Gallbladder (tissue), 1 donor: ENCODE results near the genes BECN1 and TMEM106A.

DNA sequence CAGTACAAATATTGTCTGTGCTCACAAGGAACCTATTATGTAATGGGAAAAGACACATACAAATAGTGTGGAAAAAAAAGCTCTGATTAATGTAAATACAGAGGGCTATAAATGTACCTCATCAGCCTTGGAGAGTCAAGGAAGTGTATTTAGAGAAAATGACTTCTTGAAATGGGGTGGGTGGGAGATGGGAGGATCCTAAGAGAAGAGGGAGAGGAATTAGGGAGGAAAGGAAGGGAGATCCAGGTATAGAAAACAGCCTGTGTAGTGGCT lies 6.5 kb downstream of the CNTD1 start:
- PRO-cap: no peak

DNA sequence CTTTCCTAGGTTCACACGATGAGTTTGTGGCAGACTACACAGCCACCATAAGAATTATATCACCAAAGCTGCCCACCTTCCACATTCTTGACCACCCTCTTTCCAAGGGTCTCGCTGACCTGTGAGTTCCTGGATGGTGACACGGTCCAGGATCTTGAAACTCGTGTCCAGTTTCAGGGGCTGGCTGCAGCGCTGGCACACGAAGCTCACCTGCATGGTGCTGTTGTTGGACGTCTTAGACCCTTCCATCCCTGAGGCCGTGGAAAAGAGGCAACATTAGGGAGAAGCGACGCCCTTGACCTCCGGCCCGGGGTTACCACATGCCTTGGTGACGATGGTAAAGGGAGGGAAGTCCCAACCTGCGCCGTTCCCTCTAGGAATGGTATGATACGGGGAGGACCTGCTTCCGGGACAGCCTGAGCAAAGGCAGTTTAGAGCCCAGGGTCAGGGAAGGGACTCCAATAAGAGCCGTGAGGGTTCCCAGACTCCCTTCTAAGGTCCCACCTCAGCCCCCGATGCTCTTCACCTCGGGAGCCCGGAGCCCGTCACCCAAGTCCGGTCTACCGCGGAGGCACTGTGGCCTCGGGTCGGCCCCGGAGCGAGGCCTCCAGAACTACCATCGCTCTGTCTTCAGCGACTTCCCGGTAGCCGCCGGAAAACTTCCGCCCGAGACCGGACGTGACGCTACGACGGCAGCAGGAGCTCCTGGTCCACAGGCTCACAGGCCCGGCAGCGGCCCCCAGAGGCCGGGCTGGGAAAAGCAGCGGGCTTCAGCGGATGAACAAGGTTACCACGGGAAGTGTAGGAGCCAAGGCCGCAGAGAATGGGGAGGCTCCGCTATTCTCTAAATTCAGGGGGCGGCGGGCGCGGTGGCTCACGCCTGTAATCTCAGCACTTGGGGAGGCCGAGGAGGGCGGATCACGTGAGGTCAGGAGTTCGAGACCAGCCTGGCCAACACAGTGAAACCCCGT lies at the start of gene BECN1:
BECN1 (minus strand) TSS at position 654 of the 971 bp plus-strand sequence.
- PRO-cap: bidirectional peak, plus-strand start at position 757 of the sequence, minus-strand start at position 626 of the sequence

DNA sequence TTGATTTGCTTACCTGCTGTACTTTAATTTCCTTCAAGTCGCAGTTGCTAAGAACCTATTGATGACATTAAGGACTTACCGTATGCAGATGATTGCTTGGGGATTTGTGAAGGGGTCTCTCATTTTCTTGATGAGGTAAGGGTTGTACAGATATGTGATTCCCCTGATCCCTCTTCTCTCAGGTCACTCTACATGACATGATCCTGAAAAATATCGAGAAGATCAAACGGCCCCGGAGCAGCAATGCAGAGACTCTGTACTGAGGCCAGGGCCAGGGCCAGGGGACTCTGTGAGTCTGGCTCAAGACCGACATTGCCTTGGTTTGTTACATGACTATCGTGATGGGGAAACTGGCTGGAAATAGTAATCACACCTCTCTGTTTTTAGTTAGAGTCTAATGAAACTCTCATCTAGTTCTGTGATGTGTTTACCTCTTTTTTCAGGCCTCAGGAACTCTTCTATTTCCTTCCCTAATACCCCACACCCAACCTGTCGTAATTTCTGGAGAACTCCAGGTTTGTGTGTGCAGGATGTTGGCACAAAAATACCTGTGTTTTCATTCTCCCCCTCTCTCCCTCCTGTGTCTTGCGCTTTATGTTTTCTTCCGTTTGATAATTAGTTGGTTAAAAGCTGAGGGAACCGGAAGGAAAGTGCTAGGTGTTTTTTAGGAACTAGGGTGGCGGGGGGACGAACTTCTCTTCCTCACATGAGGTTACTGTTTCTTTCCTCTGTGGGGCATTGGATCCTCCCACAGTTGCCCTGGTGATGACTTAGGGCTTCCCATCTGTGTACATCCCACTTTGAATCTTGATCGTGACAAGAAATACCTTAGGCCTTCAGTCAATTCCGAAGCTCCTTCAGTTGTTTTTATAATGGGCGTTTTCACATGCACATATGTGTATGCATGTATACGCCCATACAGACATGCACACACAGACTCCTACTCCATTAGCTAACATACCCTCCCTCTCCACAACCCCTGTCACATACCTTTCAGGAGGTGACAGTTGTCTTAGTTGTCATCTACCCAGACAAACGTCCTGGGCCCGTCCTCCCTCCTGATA lies 2.7 kb upstream of the AOC2 start:
- PRO-cap: no peak

DNA sequence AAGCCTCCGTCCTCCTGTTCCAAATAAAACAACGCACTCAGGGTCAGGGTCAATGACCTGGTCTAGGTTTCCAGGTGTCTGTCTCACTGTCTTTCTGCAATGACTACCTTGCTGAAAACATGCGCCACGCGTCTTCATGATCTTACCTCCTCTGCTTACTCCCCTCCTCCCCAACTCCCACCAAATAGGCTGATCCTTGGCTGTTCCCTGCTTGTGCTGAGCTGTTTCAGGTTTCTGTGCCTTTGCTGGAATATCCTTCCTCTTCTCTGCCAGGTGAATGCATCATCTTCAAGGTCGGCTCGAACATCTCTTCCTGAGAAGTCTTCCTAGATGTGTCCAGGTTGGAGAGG lies 14.8 kb downstream of the AOC3 start:
- PRO-cap: no peak

DNA sequence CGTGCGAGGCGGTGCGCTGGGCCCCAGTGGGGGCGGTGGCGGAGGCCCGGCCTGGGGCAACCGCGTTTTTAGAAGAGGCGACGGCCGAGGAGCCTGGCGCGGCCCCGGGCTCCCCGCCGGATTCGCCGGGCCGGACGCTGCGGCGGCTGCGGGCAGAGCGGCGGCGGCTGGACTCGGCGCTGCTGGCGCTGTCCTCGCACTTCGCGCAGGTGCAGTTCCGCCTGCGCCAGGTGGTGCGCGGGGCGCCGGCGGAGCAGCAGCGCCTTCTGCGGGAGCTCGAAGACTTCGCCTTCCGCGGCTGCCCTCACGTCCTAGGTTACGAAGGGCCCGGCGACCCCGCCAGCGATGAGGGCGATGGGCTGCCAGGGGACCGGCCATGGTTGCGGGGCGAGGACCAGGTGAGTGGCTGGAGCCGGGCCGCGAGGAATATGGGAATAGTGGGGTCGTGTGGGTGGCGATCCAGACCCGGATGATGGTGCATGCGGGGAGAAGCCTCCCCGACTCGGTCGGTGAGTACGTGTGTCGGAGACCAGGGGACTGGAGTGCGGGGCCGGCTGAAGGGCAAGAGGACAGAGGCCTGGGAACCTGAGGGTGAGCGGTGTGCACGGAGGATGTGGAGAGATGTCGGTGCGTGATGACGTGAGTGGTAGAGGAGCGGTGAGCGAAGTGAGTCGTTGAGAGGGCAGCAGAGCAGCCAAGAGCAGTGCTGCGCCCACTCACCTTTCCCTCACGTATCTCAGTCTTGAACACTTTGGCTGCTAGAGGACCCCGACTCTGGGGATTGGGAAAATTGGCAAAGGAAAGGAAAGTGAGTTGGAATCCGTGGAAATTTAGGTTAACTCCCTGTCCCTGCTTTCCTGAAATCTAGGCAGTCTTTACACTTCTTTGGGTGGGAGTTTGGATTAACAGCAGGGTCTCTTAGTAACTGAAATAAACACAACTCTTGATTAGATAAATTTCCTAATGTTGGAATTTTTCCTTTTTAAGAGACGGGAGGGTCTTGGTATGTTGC lies 618 bp downstream of the RUNDC1 start:
- PRO-cap: bidirectional peak, plus-strand start at position 229 of the sequence, minus-strand start at position 203 of the sequence; bidirectional peak, plus-strand start at position 688 of the sequence, minus-strand start at position 623 of the sequence

DNA sequence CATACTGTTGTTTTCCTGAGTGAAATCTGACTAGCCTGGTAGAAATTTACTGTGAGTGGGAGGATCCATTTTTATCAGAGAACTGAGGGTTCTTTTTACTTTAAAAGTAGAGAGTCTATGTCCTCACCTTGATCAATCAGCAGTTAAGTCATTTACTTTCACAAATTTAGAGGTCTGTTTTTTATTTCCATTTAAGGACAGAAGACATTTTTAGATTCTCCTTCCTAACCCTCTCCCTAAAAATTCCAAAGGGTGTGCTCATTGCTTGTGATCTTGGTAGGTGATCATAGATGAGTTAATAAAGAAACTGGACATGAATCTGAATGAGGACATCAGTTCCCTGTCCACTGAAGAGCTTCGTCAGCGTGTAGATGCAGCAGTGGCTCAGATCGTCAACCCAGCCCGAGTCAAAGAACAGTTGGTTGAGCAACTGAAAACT lies 8.7 kb downstream of the RUNDC1 start:
- PRO-cap: no peak

DNA sequence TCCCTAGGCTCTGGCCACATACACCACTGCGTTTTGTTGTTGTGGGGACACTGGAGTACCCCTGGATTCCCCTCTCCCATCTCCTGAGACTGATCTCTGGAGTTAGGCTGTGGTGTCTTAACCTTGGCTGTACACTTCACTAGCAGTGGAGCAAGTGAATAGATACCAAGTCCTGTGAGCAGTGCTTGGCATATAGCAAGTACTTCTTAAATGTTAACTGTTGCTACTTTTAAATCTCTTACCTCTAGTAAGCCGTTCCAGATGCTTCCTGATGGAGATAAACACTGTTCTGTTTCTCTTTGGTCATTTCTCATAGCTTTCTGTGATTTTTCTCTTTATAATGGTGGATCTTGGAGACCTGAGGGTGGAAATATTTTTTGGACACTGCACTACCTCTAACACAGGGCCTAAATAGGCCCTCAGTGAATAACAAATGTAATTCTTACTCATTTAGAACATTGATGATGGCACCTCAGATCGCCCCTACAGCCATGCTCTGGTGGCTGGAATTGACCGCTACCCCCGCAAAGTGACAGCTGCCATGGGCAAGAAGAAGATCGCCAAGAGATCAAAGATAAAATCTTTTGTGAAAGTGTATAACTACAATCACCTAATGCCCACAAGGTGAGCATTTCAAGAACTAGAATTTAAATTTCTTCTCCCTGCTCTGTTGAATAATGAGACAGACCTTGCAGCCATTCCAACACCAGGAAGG lies 1.4 kb downstream of the RPL27 start:
- PRO-cap: no peak

DNA sequence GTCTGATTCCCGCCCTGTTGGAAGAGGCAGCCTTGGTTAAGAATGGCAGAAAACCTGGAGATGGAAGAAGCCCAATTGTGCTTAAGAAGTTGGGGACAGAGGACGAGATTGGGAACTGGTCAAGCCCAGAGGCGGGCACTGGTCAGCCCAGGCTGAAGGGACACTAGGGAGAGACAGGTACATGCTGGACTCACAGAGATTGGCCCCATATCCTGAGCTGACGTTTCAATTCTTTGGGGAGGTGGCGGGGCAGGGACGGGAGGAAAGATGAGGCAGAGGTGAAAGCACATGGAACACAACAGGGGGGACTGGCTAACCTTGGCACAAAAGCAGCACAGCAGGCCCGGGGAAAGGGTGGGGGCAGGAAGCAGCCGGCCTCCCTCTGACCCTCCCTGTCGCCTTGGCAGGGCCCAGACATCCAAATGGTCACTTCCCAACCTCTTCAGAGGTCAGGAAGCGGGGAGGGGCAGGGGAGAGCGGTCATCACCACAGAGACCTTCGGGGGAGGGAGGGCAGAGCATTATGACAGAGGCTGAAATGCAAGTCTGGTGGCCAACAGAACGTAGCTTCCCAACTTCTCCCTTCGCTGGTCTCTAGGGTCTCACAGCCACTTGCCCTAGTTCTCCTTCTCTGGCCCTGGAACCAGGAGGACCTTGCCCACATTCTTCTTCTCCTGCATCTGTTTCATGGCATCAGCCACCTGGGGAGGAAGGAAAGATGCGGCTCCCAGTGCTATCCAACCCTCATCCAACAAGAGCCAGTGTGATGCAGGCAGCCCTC lies 6.5 kb downstream of the VAT1 start:
- PRO-cap: no peak

DNA sequence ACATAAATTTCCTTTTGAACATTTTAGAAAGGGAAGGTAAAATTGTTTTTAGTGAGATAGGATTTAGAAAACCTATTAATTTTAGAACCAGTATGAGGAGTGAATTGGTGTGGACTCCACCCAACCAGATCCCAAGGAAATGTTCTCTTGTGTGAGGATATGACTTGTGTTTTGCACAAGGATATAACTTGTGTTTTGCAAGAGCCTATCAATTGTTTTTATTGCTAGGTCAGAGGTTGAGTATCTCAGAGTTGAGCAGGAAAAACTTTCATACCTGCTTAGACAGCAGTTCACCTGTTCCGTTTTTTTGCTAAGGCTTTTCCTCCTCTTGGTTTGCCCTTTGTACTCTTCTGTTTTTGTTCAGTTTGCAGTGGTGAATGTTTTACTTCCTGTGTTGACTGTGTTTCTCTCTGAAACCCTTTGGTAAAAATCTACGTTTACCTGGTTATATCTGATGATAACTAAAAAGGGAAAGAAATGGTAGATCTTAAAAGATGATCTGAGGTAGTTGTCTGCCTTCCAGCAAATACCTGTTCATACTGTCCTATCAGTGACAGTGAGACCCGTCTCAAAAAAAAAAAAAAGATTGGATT lies 5.2 kb downstream of the NBR1 start:
- PRO-cap: unidirectional peak, minus-strand start at position 141 of the sequence

DNA sequence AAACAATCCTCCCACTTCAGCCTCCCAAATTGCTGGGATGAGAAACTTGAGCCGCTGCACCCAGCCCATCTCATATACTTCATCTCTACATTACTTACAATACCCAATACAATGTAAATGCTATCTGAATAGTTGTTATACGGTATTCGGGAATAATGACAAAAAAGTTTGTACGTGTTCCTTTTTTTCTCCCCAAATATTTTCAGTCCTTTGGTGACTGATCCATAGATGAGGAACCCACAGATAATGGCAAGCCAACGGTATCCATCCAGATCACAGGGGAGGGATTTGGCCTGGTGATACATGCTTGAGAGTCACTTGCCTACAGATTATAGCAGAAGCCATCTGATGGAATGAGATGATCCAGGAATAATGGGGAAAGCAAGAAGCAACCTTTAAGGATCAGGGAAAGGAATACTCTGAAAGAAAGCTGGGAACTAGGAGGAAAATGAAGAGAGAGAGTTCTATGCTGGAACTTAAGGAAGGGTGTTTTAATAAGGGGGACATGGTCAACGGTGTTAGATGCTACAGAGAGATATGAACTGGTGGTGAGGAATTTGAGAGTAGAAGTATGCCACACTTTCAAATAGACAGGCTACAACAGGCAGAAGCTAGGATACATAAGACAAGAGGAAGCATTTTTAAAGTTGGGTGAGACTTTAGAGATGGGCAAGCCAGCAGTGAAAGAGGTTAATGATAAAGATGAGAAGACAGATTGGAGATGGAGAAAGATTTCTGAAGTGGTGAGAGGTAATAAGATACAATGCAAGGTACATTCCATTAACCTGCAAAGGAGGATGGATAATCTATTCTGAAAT lies 3.9 kb upstream of the TMEM106A start:
- PRO-cap: no peak

DNA sequence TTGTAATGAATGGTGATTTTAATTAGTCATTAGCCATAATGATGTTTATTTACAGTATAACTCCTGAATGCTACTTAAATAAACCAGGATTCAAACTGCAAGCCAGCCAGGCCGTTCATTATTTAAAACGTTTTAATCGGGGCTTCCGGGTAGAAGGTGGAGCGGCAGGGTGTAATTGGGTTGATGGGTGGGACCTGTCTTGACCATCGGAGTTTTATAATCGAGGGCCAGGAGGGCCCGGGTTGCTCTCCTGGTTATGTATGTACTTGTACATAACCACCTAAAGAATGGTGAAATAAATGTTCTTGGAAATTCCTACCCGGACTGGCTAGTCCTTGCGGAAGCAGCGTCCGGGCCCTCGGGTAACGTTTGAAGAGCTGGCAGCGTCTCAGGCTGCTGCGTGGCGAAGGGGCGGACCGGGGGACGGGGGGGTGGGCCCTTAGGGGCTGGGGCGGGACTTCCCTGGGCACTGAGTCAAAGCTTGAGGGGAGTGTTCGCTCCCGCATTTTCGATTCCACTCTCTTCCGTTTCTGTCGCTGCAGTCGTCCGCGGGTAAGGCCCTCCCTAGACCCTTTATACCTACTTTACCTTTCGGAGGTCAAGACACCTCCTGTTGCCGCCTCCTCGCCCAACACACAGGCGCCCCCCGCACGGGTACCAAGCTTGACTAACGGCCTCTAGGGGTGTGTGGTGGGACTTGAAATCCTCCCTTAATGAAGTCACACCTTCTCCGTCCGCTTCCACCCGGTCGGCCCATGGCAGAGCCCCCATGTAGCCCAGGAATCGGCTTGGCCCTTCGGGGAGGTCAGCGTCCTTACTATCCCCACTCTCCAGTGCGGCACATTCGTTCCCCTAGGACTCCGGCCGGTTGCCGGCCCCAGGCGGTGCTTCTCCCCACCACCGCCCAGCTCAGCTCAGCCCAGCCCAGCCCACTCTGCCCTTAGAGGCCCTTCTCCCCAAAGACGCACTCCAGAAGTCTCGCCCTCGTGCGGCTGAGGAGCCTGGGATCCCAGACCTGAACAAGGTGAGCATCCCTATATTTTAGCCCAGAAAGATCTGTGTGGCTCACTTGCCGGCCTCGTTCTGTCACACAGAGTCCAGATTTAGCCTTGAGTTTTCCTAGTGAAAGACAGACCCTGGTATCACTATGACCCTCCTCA lies at the start of gene TMEM106A:
TMEM106A (plus strand) TSS at position 505 of the 1,160 bp plus-strand sequence.
- PRO-cap: bidirectional peak, plus-strand start at position 517 of the sequence, minus-strand start at position 371 of the sequence

DNA sequence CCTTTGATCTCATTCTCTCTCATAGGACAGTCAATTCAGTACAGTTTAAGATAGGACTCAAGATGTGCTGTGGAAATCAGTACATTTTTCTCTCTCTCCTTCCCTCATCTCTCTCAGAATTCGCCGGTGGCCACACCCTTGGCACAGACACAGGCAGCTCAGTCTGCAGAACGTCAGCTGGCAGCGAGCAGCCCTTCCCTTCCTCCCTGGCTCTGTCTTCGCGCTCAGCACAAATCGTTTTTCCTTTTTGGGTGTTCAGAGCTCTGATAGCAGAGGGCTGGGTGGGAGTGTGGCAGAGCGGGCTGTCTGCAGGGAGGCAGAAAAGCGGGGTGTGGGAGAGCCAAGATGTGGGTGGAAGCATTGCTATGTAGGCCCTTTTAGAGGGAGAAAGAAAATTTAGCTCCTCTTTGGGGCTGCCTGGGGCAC lies 18.7 kb downstream of the ARL4D start:
- PRO-cap: no peak

GRCh38 chr17:43463424-43464002 lies 20.3 kb upstream of the DHX8 start:
- PRO-cap: no peak

GRCh38 chr17:43491052-43491553 lies 7.3 kb downstream of the DHX8 start:
- PRO-cap: no peak

DNA sequence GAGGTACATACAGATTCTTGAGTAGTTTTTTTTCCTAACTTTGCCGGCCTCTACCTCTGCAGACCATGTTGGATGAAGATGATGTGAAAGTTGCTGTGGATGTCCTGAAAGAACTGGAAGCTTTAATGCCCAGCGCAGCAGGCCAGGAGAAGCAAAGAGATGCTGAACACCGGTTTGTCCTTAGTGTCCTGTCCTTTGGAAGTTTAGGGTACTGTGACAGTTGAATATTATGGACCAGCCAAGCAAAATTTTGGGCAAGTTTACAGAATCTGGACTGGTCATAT lies 8.3 kb downstream of the DHX8 start:
- PRO-cap: no peak

GRCh38 chr17:43542755-43543744 lies 3.1 kb downstream of the ETV4 start:
- PRO-cap: no peak

DNA sequence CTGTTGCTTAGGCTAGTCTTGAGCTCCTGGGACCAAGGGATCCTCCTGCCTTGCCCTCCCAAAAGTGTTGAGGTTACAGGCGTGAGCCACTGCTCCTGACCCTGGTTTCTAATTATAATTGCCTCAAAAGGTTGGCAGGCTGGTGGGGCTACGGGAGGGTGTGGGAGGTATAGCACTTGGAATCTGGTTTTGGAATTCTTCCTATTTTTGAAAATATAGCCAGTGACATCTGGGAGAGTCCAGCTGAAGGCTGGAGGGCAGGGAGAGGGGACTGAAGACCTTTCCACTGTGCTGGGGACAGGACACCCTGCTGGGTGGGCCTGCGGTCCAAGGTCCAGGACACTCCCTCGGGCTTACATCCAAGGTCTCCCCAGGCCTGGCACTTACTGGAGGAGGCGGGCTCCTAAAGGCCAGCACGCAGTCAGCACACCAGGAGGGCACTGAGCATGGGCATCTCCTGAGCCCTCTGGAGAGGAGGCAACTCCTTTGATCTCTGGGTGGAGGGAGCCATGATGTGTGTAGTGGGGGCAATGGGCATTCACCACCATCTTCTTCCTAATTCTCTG lies 35.4 kb upstream of the ETV4 start:
- PRO-cap: bidirectional peak, plus-strand start at position 420 of the sequence, minus-strand start at position 273 of the sequence

DNA sequence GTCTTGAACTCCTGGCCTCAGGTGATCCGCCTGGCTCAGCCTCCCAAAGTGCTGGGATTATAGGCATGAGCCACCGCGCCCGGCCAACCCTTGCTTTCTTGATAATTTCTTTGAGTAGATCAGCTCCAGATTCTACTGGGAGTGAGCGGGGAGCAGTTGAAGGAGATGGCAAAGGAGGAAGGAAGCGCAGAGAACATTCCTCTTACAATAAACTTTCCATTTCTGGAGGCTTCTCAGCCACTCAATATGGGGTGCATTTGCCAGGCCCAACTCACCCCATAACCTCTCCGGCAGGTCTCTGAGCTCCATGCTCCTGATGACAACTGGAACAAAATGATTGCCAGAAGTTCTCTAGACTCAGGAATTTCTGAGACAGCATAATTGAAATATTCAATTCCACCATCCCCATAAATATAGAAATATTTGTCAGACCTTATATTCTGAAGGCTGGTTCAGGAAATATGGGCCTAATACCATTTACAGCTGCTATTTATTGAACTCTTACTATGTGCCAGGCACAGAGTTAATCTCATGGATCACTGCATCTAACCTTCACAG lies 4.2 kb downstream of the MEOX1 start:
- PRO-cap: no peak

DNA sequence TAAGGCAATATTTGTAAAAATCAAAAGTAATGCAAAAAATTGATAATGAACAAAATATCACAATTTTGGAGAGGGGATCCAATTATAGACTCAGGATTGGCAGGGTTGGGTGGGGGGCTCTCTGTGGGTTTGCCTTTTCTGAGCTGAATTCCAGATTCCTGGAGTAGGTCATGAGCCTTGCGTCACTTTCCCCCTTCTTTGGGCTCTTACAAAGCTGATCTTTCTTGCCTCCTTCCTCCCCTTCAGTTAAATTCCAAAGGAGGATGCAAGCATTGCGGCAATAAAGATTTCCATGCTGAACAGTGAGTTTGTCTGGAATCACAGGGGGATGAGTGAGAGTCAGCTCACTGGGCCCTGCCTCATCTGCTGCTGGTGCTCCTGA lies 3.2 kb downstream of the MEOX1 start:
- PRO-cap: no peak

DNA sequence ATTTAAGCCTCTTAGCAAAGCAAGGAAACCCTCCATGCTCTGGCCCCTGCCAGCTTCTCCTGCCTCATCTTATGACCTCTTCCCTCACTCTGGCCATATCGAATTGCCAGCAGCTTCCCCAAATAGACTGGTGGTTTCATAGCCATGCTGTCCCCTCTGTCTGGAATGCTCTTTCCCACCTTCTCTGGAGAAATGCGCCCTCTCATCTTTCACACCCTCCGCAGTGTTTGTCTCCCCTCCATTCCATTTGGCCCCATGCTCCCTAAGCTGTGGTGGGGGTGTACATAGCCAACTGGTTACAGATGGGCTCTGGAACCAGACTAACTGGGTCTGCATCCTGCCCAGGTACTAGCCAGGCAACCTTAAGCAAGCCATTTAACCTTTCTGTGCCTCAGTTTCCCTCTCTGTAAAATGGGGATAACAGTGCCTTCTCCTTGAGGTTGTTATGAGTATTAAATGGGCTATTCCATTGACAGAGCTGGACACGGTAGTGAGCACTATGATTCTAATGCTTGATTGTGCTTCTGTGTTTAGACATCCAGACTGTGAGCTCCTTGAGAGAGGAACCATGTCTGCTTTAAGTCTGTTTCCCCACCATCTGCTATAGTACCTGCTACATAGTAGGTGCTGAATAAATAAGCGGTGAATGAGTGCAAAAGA lies 3.6 kb downstream of the DUSP3 start:
- PRO-cap: no peak